Kidney epithelial cell (primary cell): ENCODE data around the genes VPS18 and OIP5.

DNA sequence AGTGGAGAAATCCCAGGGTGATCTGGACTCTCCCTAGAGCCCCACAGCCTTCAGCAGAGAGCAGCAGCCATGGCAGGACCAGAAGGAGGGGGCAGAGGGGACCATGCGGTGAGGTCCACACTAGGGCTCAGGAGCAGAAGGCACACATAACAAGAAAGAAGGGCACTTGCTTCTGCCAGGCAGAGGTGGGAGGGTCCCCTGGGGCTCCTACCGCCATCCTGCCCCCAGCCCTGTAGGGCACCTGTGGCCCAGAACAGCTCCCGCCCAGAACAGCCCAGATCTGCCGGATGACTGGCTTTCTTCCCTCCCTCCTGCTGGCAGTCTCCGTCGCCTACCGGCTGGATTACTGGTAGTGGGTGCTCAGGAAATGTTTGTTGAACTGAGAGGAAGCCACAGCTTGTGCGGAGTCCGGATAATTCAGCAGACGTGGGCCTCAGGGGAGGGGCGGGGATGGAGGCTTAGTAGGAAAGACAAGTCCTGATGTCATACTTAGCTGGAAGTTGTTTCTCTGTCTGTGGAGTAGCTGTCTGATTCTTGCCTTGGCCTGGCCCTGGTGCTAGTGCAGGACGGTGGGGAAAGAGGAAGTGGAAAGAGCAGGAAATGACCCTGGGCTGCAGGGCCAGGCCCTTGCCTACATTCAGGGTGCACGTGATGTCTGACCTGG, 6.8 kb downstream of the CCDC9B start:
- RAMPAGE, long total RNA, result no peak
- RRBS, result 33% methylated on average over 6 of the region's 13 CpGs

DNA sequence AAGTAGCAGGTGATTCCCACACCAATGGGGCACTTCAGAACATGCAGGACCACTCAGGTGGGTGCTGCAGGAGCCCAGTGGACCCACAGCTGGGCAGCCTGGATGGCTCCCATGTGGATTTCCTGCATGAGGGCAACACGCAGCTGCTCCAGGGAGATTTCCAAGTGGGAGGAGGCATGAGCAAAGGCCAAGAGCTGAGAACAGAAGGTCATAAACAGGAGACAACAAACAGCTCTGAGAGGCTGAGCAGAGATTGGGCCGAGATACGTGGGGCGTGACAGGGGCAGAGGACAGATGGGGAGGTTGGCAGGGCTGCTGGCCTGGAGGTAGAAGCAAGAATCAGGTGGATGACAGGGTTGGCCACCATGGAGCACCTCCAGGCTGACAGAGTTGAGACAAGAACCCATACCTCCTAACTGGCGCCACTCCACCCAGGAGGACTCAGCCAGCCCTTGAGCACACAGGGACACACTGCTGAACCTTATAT, 2.9 kb downstream of the PHGR1 start:
- RAMPAGE, long total RNA, result no peak
- RRBS, result no CpG with 5 or more reads among the region's 5 CpGs

GRCh38 chr15:40764604-40765274, 871 bp downstream of the GCHFR start:
- RAMPAGE, long total RNA, result no peak
- RRBS, result no CpG with 5 or more reads among the region's 8 CpGs

DNA sequence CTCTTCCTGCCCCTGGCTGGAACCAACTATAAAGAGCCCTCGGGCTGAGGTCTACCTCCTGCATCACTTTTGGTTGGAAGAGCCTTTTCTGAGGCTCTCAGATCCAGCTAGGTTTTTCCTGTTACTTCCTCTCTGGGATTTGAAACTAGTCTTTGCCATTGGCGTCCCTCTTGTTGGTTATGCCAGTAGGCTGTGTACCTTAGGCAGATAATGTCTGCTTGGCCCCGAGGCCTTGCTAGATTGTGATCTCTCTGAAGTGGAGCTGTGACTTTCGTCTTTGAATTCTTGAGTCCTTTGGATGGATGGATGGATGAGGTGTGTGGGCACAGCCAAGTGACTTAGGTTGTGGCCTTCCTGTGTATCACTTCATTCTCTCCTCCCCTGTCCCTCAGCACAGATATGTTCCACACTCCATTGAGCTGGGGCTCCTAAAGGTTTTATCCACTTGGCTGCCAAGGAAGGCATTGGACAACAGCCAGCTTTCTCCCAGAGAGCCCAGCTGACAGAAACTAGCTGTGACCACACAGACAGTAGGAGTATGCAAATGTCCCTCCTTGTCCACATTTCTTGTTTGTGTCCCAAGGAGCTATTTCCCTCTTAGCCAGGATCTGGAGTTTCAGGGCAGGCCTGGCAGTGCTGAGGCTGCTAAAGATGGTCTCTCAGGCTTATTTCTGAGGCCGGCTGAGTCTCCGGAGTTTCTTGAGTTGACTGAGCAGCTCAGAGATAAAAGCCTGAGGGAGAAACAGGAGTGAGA, 7.9 kb upstream of the DNAJC17 start:
- RAMPAGE, long total RNA, result no peak
- RRBS, result no CpG with 5 or more reads among the region's 6 CpGs

DNA sequence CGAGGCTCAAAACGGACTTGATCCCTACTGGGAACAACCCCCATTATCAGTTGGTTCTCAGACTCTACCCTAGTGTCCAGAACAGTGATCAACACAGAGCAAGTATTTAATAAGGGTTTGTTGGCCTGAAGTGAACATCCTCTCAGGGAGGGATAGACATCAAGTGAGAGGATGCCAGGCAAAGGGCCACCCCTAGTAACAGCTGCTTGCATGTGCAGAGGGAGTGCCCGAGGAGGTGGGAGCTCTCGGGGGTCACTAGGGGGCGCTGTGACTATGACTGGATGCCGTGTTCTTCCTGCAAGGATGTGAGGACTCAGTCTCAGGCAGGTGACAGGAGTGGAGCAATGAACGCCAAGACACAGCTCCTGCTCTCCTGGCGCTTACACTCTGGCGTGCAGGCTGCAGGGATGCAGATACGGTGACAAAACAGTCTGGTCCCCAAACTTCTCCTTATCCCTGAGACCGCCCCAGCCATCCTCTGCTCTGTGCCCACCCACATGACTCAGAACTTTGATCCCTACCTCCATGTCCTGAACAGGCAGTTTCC, 14.9 kb downstream of the RHOV start:
- RAMPAGE, long total RNA, result no peak
- RRBS, result no CpG with 5 or more reads among the region's 11 CpGs

DNA sequence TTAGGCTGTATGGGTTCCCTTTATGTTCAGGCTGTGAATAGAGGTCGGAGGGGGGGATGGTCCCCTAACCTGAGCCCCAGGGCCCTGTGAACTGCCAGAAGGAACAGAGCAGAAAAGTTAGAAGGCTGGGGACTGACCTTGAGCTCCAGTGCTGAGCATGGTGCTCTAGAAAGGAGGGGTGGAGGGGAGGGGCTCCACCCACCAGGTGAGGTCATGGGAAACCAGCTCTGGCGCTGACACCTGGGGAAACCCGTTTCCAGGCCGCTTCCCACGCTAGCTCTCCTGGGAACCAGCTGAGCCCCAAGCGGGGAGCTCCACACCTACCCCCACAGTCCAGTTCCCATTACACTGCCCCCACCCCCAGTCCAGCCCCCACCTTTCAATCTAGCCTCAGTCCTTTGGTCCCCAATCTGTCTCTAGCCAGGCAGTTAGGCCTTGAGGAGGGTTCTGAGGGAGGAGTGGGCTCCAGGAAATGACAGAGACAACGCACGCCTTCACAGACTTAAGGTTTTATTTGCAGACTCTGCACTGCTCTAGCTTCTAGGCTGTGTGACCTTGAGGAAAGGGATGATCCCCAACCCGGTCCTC, 2.2 kb downstream of the RHOV start:
- RAMPAGE, long total RNA, result no peak
- RRBS, result no CpG with 5 or more reads among the region's 9 CpGs

DNA sequence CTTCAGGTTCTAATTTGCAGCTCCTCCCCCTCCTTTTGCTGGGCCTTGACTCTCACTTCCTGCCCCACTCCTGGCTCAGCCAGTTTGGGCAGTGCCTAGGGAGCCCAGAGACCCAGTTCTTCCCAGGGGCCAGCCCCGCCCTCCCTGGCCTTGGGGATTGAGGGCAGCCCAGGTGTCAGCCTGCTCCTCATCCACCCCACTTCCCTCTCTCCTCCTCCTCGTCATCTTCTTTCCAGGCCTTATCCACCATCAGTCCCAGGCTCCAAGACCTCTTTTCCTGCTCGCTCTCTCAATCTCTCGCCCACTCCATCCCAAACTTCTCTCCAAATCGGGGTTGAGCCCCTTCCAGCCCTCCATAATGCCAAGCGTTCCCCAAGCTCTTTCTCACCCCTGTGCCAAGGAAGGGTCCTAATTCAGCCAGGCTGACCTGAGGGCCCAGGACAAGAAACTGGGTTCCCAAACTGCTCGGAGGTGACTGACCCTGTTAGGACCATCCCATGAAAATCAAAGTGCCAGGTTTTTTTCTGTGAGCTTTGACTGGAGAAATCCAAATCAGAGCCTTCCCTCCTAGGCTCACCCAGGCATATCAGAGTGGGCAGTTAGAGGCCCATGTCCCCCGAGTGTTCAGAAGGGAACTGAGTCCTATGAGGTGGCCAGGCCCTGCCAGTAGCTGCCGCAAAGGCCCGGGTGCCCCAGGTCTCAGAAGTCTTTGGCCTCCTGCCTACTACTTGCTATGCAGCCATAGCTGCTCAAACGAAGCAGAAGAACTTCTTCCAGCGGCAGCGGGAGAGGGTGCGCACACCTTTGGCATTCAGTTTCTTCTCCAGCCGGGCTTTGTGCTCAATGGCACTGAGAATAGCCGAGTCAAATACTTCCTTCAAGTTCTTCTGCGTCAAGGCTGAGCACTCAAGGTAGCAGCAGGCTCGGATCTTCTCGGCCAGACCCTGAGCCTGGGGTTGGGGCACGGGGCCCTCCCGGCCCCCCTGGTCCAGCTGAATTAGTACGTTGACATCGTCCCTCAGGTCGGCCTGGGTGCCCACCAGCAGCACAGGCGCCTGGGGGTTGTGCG, 1.4 kb downstream of the RHOV start:
- RAMPAGE, long total RNA, result no peak
- RRBS, result no CpG with 5 or more reads among the region's 26 CpGs

DNA sequence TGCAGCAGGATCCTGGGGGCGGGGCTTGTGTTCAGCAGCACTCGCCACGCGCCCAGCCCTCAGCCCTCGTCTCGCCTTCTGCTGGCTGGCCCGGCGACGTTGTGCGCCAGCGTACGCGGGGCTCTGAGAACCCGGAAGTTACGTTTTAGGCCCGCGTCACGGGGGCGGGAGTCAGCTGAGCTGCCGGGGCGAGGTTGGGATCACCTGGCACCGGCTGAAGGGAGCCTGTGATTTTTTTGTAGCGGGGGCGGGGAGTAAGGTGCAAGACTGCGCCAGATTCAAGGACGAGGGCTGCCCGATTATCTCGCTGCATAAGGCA, at the start of gene VPS18:
VPS18 (plus strand) TSS at position 170 of the 319 bp plus-strand sequence.
- RAMPAGE, long total RNA, result start-site peak on the plus strand centred at position 203 of the sequence, 95 bp wide, 197 and 329 reads in 2 replicates
- RRBS, result 1% methylated on average over 14 of the region's 28 CpGs

DNA sequence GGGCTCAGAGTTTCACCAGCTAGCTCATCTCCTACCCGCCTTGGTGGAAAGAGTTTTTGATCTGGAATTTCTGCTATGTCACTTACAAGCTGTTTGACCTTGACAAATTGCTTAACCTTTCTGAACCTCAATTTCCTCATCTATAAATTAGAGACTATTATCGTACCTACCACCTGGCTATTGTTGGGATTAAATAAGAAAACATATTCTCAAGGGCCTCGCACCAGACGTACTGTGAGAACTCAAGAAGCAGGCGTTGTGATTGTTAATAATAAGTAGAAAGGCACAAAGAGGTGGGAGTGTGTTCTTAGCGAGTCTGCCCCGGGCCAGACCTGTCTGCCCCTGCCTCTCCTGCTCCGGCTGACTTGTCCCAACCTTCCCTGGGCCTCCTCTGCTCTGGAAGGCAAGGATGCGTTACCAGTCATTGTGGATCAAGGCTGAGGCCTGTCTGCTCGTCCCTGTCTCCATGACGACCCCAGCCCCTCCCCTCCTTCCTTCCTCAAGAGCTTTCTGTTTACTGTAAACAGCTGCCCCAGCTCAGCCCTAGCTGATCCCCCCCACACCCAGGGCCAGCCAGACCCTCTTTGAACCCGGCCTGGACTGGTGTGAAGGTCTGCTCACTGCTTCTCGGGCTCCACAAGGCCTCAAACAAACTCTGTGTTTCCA, 16.7 kb downstream of the VPS18 start:
- RAMPAGE, long total RNA, result no peak
- RRBS, result 38% methylated on average over 2 of the region's 13 CpGs

GRCh38 chr15:40930147-40931162, 1.3 kb downstream of the DLL4 start:
- RAMPAGE, long total RNA, result no peak
- RRBS, result 2% methylated on average over 5 of the region's 54 CpGs

GRCh38 chr15:40942365-40943034, 10.8 kb upstream of the CHAC1 start:
- RAMPAGE, long total RNA, result no peak
- RRBS, result 26% methylated on average over 3 of the region's 19 CpGs

- RAMPAGE, long total RNA, result no peak
- RRBS, result no CpG with 5 or more reads among the region's 4 CpGs
Observed at GRCh38 chr15:40972102-40972842, 19.0 kb downstream of the CHAC1 start.

GRCh38 chr15:40985306-40986270, 32.3 kb downstream of the CHAC1 start:
- RAMPAGE, long total RNA, result no peak
- RRBS, result no CpG with 5 or more reads among the region's 12 CpGs

DNA sequence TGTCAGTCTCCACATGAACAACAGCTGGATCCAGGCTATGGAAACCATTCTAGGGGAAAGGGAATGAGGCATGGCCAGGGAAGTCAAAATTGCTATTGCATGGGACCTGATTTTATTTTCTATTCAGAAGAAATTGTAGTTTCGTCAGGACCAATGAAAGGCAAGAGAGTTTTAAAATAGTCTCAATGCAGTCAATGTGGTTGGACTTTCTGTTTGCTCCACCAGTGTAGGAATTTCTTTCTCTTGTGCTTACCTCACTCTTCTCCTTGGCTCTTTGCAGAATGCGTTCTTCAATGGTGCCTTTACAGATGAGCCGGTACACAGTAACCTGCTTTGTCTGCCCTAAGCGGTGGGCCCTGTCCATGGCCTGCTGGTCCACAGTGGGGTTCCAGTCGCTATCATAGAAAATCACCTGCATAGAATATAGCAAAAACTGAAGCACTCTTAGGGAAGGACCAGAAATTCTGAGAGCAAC, 34.3 kb downstream of the CHAC1 start:
- RAMPAGE, long total RNA, result no peak
- RRBS, result no CpG with 5 or more reads among the region's 5 CpGs

- RAMPAGE, long total RNA, result no peak
- RRBS, result no CpG with 5 or more reads among the region's 7 CpGs
Observed at GRCh38 chr15:41085219-41085854, 30.7 kb downstream of the INO80 start.

GRCh38 chr15:41256263-41257237, 25.5 kb downstream of the CHP1 start:
- RAMPAGE, long total RNA, result no peak
- RRBS, result no CpG with 5 or more reads among the region's 7 CpGs

DNA sequence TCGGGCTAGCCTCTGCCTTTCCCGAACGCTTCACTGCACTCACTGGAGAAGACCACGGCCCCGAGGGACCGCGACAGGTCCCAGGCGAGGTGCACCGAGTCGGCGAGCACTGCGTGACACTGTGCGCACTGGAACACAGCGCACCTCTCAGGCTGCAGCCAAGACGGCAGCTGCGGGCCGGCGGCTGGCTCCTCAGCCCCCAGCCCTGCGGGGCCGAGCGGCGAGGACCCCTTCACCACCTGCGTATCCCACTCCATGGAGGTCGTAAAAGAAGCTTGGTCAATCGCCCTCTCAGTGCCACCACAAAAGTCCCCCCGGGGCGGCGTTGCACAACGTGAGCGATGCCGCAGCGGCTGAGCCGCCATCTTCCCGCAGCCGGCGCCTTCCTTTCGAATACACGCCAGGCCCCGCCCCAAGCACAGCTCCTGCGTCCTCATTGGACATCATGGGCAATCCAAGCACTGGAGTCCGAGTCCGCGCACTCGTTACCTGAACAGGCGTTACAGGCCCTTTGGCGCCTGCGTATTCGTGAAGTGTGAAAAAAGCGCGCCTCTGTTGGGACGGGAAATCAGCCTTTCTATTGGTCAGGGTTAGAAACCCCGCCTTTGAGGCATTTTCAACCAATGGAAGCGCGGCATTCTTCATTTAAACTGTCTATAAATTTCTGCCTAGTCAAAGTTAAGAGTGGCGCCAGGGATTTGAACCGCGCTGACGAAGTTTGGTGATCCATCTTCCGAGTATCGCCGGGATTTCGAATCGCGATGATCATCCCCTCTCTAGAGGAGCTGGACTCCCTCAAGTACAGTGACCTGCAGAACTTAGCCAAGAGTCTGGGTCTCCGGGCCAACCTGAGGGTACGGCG, at the start of gene OIP5:
OIP5 (minus strand) TSS at position 395 of the 862 bp plus-strand sequence.
- RAMPAGE, long total RNA, result start-site peak on the plus strand centred at position 684 of the sequence, 7 bp wide, 212 and 68 reads in 2 replicates
- RRBS, result under 1% methylated on average over 15 of the region's 67 CpGs

GRCh38 chr15:41396469-41397076, 5.7 kb downstream of the NDUFAF1 start:
- RAMPAGE, long total RNA, result no peak
- RRBS, result 98% methylated on average over 2 of the region's 9 CpGs

DNA sequence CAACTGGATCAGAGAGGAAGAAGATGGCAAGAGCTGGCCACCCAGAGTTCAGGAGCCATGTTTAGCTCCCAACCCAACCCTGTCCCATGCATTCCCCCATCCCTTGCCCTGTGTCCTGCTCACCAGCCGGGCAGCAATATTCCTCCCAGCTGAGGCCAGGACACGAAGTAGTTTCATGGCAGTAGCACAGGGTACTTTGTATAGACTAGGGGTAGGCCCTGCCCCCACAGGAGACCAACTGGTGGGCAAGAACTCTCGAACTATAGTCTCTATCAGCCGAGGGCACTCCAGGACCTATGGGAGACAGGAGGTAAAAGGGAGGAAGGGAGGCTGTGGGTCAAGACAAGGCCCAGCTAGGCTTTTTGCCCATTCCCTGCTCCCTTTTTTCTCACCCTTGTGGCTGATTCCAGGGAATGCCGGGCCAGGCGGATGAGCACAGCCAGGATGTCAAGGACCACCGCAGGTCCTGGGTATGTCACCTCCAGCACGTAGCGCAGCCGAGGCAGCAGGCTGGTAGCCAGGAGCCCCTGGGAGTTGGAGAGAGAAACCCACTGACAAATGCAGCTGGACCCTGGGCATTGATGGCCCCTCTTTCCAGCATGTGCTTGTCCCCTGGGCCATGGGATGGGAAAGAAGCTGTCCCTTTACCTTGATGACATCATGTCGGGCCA, 13.3 kb upstream of the LTK start:
- RAMPAGE, long total RNA, result no peak
- RRBS, result no CpG with 5 or more reads among the region's 11 CpGs

GRCh38 chr15:41536548-41537285, 7.3 kb downstream of the RPAP1 start:
- RAMPAGE, long total RNA, result no peak
- RRBS, result no CpG with 5 or more reads among the region's 13 CpGs